AG08470 (cell line): ENCODE results near the gene ANKRD40.

GRCh38 chr17:50143274-50144213 lies 6.9 kb downstream of the PPP1R9B start:
- RRBS: 40% methylated on average over 1 of the region's 24 CpGs

- RRBS: no CpG with 5 or more reads among the region's 9 CpGs
Observed at GRCh38 chr17:50147273-50147780, 3.1 kb downstream of the PPP1R9B start.

- RRBS: 0% methylated on average over 2 of the region's 17 CpGs
Observed at GRCh38 chr17:50270356-50270972, 3.8 kb upstream of the TMEM92 start.

DNA sequence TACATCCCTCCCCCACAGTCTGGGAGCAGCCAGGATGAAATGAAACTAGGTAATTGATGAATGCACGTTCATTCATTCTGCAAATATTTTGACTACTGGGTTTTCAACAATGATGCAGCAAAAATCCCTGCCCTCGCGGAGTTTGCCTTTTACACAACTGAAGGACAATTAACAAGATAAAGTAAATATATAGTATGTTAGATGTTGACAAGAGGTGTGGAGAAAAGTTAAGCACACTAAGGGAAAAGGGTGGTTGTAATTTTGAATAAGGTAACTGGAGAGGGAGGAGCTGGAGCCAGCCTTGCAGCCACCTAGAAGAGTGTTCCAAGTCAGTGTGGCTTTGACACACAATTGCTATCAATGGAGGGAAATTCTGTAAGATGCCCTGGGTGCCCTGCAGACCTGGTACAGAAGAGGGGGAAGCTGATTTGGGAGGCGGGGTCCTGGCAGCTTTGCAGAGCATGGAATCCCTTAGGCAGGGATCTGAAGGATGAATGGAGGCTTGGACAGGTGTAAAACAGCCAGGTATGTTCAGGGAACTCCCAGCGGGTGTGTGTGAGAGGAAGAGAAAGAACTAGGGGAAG lies 2.5 kb downstream of the TMEM92 start:
- RRBS: no CpG with 5 or more reads among the region's 5 CpGs

DNA sequence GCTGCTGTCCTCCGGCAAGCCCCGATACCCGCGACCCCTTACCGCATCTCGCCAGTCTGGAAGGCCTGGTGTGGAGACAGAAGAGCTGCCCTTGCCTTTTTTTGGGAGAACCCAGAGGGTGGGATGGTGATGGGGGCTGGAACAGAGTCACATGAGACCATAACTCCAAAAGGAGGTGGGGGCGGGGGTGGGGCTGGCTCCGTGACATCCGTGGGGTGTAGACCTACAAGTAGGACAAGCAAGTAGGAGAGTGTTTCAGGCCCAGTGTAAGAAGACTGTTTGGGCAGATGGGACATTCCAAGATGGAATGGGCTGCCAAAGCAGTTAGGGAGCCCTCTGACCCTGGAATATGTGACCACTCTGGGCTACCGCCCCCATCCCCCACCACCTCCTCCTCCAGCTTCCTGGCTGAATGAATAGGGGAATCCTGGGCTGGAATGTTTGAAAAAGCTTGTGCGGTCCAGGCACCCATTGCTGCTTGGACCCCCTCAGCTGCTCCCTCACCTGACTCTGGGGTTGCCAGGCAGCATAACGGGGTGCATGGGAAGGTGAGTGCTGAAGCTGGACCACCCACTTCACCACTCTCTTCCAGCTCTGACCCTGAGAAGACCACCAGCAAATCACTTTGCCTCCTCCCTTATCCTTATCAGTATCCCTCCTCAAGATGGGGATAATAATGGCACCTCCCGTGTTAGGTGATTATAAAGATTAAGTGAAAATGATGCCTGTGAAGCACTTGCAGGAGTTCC lies 1.5 kb downstream of the XYLT2 start:
- RRBS: no CpG with 5 or more reads among the region's 13 CpGs

- RRBS: no CpG with 5 or more reads among the region's 3 CpGs
Observed at GRCh38 chr17:50431074-50431639, 5.1 kb downstream of the ACSF2 start.

GRCh38 chr17:50440235-50440890 lies 14.3 kb downstream of the ACSF2 start:
- RRBS: no CpG with 5 or more reads among the region's 4 CpGs

DNA sequence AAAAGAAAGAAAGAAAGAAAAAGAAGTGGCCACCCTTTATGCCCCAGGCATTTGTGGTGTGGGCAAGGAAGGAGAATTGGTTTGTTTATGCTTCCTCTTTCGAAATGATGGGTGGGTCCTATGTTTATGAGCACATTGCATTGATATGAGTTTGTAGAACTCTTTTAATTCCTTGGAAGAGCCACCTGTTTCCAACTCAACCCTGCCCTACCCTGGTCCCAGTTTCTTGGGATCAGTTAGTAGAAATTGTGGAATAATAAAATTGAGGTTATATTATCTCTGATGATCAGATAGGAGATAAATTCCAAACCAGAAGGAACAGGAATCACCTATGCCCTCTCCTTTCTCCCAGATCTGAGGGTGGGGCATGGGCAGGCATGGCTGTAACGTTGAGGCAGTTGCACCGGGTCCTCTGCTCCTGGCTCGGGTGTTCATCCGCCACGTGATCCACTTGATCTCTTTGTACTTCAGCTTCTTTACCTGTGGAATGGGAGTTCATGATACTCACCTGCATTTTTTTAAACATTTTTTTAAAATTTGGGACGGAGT lies 15.9 kb downstream of the CHAD start:
- RRBS: no CpG with 5 or more reads among the region's 7 CpGs

- RRBS: no CpG with 5 or more reads among the region's 6 CpGs
Observed at GRCh38 chr17:50543398-50544100, 3.4 kb upstream of the SPATA20 start.

DNA sequence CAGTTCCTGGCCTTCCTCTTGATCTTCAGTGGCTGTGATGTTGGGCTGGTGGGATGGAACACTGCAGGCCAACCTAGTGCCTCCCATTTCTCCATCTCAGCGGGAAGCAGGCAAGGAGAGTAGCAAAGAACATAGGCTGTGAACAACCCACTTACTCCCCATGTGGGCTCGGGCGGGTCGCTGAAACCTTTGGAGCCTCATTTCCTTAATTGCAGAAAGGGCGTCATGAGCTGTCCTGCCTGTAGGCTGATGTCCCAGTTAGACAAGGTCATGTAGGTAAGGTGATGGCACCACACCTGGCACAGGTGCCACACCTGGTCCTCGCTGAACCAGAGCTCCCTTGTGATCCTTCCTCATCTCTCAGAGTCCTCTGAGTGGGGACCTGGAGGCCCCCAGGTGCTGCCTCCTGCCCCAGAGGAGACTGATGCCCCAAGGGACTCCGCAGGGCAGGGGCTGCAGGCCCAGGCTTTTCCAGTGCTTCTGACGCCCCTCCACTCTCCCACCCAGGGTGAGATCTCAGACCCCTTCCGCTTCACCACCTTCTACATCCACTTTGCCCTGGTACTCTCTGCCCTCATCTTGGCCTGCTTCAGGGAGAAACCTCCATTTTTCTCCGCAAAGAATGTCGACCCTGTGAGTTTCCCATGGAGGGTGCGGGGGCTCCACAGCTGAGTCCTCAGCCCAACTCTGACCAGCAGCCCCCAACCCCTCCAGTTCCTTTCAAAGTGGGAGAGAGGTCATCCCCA lies 23.1 kb downstream of the ABCC3 start:
- RRBS: no CpG with 5 or more reads among the region's 12 CpGs

DNA sequence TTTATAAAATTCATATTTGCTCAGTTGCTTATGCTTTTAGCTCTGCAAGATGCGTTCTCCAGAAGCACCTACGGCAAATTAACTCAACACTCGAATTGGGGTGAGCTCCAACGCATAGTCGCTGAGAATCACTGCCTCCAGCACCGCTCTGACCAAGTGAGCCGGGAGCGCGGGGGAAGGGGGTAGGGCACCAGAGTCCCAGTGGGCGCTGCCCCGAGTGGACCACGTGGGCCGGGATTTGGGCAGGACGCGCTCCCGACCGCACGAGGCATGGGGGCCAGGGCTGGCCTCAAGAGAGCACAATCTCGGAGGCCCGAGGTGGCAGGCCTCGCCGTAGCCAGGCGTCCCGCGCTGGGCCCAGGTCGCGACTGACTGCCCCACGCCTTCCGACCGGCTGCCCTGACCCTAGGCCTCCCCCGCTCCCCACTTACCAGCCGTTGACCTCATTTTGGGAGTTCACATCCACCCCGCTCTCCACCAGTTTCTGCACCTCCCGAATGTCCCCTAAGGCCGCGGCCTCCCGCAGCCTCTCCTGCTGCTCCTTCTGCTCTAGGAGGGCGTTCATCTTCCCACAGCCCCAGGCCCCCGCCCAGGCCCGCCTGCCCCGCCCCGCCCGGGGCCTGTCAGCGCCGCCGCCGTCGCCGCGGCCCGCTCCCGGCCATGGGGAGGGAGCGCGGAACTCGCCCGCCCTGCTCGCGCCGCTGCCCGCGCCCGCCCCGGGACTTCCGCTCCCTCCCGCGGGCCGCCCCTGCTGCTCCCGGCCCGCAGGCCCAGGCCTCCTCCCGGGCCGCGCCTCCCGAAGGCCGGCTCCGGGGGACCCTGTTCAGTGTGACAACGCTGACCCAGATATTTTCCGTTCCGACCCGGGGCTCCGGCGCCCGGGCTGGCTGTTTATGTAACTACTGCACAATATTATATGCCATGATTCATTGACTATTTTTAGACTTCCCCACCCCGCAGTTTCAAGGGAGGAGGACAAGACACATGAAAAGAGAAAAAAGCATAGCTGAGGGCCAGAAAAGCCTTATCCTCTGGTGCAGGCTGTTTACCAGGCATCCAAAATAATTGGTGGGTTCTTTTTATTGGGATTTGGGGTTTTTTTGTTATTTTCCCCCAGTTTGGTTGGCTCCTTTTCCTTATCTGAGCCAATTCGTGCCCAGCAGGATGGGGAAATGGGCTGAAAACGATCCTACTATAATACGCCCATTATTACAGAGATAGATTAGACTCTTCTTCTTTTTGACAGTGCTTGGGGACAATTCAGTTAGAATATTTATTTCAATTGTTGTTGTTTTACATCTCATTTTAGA lies at the start of gene ANKRD40:
Gene ANKRD40, minus strand, starts transcription at position 825 of the 1,310 bp plus-strand sequence.
- RRBS: 1% methylated on average over 33 of the region's 86 CpGs

DNA sequence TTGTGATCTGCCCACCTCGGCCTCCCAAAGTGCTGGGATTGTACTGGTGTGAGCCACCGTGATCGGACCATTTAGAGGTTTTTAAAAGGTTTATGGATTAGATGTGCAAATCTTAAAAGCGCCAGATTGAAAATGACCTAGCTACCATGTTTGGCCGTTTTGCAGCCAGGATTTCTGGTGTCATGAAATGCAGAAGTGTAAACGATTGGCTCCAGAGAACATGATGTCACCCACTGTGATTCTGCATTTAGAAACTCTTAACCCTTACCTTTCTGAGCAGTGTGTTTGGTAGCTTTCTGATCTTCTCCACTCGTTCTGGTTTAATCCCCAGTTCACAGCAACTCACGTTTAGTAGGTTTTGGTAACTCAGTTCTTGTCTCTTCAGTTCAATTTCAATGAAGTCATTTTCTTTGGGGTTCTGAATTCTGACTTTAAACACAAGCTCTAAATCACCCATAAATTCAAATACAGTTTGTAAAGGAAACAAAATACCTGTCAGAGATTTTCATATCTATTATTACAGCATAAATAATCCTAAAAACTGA lies 4.1 kb downstream of the ANKRD40CL start:
- RRBS: no CpG with 5 or more reads among the region's 8 CpGs

DNA sequence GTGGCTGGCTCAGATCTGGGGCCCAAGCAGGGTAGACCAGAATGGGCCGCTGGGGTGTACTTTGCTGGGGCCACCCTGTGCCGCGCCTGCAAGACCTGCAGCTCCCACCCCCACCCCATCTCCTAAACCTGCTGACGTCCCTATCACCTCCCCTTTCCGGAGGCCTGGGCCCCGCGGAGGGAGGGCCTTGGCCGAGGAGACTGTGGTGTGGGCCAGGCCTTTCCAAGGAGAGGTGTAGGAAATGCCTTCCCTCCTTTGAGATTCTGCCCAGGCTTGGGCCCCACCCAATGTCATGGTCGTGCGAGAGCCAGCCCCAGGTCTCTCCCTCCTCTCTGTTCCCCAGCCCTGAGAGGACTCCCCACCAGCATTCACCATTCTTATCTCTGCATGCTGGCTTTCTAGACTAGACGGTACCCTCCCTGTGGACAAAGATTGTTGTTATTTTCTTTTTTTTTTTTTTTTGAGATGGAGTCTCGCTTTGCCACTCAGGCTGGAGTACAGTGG lies 3.9 kb upstream of the WFIKKN2 start:
- RRBS: no CpG with 5 or more reads among the region's 12 CpGs

DNA sequence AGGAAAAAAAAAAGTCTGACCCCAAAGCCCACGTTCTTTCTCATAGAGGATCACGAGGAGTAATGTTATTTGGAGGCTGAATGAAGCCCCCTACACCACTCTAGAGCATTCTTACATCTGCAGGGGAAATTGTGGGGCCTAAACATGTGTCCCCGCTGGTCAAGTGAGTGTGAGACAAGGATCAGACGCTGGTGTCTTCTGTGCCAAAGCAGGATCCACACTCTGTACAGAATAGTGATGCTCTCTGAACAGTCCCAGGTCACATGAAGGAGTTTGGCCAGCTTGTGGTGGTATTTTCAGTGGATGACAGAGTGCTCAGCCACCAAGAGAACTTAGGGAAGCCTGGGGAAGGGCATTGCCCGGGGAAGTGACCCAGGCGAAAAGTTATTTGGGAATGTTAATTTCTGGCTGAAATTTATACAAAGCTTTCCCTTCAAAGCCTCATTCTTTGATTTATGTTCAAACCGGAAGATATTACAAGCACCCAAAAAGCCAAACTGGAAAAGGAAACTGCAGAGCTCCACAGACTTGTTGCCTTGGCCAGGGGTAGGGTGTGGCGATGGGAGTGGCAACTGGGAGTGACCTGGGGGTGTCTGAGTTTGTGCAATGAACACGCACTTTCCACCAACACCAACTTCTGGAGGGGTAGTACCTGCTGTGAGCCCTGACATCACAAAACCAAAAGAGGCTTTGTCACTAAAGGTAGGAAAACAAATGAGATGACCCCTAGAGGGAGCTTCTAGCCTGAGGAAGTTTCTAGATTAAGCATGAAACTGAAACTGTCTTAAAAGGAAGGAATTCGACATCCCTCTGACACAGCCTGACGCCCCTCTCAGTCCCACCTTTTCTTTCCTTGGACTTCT lies 14.4 kb downstream of the TOB1 start:
- RRBS: 50% methylated on average over 1 of the region's 11 CpGs

GRCh38 chr17:50853042-50853671 lies 13.0 kb downstream of the TOB1 start:
- RRBS: no CpG with 5 or more reads among the region's 6 CpGs

DNA sequence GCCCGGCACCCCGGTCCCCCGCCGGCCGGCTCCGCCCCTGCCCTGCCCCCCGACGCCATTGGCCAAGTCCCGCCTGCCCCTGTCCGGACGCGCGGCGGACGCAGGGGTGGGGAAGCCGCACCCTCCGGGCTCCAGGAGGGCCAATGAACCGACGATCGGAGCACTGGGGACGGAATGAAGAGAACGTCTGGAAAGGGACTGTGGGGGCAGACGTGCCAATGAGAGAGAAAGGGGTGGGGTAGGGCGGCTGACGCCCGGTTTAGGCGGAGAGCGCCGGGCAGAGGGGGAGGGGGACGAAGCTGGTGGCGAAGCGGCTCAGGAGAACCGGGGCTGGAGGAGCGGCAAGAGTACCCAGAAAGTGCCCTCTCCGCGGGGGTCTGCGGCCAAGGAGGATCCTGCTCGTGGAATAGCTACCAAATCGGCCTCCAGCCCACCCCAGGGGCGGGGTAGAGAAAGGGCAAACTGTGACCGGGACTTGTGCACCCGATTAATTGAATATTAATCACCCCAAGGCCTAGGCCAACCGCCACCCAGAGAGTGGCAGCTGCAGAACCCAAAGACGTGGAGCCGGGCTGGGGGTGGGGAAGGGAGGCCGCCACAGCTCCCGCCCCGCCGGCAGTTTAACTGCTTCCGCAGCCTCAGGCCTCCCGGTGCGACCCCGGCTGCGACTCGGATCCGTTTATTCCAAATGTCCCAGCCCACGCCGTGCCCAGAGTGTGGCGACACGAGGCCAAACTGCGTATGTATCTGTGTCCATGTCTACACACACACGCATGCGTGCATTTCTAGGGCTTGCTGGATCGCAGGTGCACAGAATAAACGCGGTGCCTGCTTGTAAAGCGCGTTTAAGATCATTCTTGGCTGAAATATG lies 560 bp upstream of the TOB1 start:
- RRBS: 2% methylated on average over 26 of the region's 68 CpGs

GRCh38 chr17:50867350-50868378 lies 1.5 kb upstream of the TOB1 start:
- RRBS: no CpG with 5 or more reads among the region's 37 CpGs

DNA sequence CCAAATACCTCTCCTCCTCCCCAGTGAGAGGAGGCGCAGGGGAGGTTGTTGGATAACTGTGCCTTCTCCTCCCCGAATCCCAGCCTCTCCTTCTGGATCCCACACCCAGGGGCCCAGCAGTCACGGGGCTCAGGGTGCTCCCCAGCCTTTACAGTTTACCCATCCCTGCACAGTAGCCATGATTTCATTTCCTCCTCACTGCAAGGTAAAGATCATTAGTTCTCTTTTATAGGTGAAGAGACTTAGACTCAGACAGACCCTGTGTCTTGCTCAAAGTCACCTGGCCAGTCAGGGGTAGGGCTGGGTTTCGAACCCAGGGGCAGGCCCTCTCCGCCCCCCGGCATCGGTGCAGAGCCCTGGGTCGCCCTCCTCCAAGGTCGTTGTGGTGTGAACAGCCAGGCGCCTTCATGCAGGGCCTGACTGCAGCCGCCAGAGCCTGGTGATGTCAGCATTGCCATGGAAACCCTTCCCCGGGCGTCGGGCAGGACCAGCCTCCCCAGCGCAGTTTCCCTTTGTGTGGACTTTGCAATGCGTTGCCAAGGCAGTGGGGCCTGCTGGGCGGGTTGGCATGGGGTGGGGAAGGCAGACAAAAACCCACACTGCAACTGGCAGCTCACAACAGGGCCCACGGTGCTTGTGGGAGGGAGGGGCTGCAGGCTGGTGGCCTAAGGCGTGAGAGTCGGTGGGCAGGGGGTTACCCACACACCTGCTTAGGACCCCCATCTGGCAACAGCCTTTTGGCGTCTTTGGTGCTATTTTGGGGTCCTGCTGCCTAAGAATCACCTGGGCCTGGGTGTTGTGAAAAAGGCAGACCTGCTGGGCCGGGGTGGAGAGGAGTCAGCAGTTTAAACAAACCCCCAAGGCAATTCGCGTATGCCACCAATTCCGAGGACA lies 53.5 kb upstream of the TOB1 start:
- RRBS: no CpG with 5 or more reads among the region's 25 CpGs

- RRBS: no CpG with 5 or more reads among the region's 11 CpGs
Observed at GRCh38 chr17:50955731-50956347, 89.7 kb upstream of the TOB1 start.

- RRBS: no CpG with 5 or more reads among the region's 6 CpGs
Observed at GRCh38 chr17:51197565-51198567, 31.7 kb downstream of the NME2 start.